Measurements from ENCODE around the genes ADAM15 and EFNA4.

DNA sequence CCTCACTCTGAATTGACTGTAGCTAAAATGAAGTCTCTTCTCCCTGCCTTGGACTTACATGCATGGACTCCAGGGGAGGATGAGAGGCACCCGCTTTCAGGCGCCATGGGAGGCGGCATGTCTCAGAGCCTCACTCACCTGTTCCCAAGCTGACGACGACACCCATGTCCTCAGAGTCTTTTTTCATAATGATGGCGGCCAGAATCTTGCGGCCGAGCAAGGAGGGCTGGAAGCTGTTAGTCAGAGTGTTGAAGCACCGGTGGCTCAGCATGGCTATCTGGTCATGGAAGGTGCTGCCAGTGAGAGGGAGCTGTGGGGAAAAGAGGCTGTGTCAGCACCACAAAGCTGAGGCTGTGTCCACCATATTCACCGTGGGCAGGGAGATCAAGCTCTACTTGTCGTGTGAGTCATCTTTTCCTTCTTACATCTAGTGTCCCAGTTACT, 18.3 kb downstream of the ADAR start:
- RAMPAGE, long total RNA, result no peak
- RRBS, result no CpG with 5 or more reads among the region's 11 CpGs

GRCh38 chr1:154696608-154696919, 88.6 kb upstream of the ADAR start:
- RAMPAGE, long total RNA, result no peak
- RRBS, result no CpG with 5 or more reads among the region's 4 CpGs

DNA sequence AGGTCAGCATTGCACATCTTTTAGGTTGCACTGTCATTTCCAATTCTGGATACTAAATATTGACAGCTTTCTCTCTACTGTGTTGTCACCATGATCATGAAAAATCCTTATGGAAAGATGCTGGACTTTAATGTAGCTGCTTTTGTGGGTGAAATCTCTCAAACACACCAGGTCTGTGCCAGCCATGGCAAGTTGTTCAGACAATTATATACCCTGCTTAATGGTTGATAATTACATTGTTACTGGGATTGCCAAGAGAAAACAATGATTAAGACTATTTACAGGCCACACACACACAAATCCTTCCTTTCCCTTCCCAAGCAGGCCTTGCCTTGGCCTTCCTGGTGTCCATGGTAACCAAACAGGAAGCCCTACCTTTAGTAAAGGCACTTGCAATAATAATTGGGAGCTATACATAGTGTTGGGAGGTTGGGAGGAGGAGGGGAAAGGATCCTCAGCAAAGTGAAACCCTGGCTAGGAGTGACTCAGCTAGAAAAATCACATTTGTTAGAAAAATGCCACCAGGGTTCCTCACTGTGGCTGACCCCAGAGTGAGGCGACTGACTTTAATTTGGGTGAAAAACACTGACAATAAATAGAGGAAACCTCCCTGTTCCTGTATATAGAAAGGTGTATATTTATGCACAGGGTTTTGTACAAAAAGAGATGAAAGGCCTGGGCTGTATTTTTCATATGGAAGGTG, 122.2 kb upstream of the ADAR start:
- RAMPAGE, long total RNA, result no peak
- RRBS, result no CpG with 5 or more reads among the region's 1 CpG

DNA sequence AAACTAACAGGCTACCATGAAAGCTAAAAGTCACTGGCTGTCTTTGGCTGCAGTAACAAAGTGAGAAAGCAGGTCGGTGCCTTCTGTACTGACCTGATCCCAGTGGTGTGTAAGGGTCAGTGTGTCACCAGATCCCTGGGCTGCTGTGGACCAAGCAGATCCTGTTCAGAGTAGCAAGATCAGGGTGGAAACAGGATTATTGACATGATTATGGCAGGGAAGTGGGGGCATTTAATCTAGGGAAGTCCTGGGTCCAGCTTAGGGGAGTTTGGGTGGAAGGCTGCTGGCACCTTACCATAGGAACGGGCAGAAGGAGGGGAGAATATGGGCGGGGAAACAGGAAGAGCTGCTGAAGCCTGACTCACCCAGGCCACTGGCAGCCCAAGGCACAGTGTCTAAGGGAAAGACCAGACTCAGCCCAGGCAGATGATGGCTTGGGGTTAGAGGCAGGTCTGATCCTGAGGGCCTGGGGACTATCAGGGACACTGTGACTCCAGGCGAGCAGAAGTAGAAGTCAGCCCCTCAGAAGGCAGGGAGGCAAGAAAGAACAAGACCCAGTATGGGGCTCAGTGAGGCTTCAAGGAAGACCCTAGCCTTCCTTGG, 60.1 kb downstream of the KCNN3 start:
- RAMPAGE, long total RNA, result no peak
- RRBS, result no CpG with 5 or more reads among the region's 4 CpGs

- RAMPAGE, long total RNA, result no peak
- RRBS, result no CpG with 5 or more reads among the region's 6 CpGs
Observed at GRCh38 chr1:154865187-154865921, 4.7 kb downstream of the KCNN3 start.

GRCh38 chr1:154951238-154951695, 4.6 kb downstream of the PBXIP1 start:
- RAMPAGE, long total RNA, result no peak
- RRBS, result no CpG with 5 or more reads among the region's 6 CpGs

- RAMPAGE, long total RNA, result no peak
- RRBS, result no CpG with 5 or more reads among the region's 23 CpGs
Observed at GRCh38 chr1:155001993-155002701, 455 bp upstream of the ZBTB7B start.

DNA sequence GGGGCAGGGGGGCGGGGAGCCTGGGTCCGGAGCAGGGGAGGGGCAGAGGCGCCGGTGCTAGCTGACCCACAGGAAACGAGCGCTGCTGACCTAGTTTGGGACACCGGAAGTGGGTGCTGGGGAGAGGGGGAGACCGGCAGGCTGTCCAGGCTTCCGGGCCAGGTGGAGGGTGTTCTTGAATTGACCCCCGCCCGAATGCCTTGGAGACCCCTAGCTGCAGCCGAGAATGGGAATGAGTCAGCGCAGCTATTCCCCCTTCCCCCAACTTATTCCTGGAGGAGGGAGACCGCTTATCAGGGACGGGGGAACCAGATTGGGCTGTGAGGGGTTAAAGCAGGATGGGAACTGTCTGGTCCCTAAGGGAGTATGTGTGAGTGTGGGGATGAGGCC, 1.5 kb downstream of the ZBTB7B start:
- RAMPAGE, long total RNA, result no peak
- RRBS, result 4% methylated on average over 4 of the region's 15 CpGs

DNA sequence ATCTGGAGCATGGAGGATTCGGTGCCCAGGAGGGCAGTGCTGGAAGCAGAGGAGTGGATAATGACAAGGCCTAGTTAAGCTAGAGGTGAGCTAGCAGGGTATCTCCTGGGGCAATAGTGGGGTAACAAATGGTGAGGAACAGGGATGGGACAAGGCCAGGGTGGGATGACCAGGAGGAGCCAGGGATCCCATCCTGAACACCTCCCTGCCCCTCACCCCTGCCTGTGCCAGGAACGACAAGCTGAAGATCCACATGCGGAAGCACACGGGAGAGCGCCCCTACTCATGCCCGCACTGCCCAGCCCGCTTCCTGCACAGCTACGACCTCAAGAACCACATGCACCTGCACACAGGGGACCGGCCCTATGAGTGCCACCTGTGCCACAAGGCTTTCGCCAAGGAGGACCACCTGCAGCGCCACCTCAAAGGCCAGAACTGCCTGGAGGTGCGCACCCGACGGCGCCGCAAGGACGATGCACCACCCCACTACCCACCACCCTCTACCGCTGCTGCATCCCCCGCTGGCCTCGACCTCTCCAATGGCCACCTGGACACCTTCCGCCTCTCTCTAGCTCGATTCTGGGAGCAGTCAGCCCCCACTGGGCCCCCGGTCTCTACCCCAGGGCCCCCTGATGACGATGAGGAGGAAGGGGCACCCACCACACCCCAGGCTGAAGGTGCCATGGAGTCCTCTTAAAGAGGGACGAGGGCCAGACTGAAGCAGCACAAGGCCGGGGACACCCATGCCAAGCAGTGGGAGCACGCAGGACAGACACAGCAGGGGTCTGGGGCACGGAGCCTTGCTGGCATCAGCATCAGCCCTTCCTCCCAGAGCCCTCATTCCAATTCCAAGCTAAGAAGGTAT, 13.6 kb downstream of the ZBTB7B start:
- RAMPAGE, long total RNA, result no peak
- RRBS, result no CpG with 5 or more reads among the region's 28 CpGs

DNA sequence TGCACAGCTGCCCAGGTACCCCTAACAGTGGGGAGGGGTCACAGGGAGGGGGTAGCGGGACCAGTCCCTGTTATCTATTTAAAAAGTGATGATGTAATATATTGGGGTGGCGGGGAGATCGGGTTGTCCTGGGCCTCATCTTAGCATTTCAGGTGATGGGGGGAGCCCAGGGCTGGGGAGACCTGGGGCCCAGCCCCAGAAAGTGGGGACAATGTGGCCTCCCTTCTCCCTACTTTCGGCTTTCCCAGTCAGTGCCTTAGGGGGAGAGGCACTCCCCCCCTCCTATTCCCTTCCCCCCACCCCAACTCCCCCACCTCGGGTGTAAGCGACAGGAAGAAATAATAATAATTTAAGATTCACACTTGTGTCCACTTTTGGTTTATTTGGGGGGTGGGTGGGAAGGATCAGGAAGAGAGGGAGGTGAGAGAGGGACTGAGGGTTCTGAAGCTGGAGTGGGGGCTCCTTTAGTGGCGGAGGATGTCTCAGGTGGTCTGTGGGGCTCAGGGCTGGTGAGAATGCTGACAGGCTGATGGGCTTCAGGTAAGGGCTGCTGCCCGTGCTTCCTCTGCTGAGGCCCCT, 15.3 kb downstream of the DCST2 start:
- RAMPAGE, long total RNA, result no peak
- RRBS, result no CpG with 5 or more reads among the region's 8 CpGs

GRCh38 chr1:155018744-155019340, 14.7 kb downstream of the DCST2 start:
- RAMPAGE, long total RNA, result no peak
- RRBS, result no CpG with 5 or more reads among the region's 5 CpGs

GRCh38 chr1:155050782-155051552, at the start of gene ADAM15:
Gene ADAM15 (plus strand): TSS chr1:155051316.
- RAMPAGE, long total RNA, result no peak
- RRBS, result 1% methylated on average over 38 of the region's 88 CpGs

- RAMPAGE, long total RNA, result no peak
- RRBS, result 2% methylated on average over 14 of the region's 72 CpGs
Observed at GRCh38 chr1:155063418-155064777, at the start of gene EFNA4. Gene EFNA4 (plus strand): TSS chr1:155063740.

DNA sequence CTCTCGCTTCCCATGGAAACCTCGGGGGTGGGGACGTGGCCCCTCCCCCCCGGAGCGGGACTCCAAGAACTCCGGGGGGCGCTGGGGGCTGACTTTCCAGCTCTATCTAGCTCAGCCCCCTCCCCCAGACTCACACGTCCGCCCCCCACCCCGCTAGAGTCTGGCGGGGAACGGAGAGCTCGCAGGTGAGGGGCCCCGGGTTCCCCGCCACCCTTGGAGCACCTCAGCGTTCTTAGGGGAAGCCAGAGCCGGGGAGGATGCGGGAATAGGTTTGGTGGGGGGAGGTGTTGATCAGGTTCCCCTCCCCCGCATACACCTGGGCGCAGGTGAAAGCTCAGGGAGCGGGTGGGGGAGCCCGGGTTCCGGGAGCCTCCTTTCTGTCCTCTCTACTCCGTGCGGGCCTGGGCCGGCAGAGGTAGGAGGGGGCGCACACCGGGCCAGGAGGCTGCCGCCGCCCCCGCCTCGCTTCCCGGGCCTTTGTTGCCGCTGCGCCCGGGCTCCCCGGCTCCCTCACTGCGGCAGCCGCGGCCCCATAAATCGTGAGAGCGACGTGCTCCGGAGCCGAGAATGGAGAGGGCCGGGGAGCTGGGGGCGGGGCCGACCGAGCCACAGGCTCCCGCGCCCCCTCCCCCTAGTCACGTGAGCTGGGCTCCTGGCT, 1.9 kb downstream of the EFNA3 start:
- RAMPAGE, long total RNA, result no peak
- RRBS, result 4% methylated on average over 27 of the region's 52 CpGs

DNA sequence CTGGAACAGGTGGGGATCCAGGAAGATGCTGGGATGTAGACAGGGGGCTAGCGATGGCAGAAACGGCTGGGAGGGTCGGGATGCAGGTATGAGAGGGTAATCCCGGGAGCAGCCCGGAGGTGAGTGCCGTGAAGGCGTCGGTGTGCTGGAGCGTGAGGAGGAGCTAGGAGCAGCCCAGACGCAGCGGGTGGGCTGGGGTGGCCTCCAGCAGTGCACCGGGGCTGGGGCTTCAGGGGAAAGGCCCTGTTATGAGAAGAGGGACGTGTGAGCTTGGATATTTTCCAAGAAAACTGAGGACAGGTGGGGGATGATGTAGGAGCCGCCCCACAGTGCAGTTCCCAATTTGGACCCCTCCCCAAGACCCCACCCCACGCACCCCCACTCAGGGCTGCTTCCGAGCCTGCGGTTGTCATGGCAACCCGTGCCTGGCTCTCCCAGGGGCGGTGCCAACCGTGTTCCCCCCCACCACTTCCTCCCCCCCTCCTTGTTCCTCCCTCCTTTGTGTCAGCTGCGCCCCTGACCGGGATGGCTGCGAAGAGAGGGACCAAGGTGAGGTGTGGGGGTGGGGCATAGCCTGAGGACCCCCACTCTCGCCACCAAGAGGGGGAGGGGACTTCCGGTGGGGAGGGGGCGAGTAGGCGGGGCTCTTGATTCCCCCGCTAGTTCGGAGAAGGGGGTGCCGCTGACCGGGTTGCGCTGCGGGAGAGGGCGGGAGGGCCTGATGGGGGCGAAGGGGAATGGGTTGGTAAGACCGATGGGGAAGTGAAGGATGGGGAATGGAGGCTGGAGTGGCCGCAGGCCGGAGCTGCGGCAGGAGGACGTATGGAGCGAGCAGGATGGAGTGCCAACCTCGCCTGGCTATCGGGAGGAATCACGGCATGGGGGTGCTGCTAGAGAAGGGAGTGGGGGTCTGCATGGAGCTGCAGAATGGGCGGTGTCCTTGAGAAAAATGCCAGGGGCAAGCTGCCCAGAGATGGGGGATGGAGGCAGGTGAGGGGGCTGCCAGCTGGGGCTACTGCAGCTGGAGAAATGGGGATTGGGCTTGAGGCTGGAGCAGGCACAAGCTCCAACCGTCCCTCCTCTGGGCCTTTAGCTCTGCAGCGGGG, 797 bp downstream of the TRIM46 start:
- RAMPAGE, long total RNA, result no peak
- RRBS, result 4% methylated on average over 20 of the region's 47 CpGs

DNA sequence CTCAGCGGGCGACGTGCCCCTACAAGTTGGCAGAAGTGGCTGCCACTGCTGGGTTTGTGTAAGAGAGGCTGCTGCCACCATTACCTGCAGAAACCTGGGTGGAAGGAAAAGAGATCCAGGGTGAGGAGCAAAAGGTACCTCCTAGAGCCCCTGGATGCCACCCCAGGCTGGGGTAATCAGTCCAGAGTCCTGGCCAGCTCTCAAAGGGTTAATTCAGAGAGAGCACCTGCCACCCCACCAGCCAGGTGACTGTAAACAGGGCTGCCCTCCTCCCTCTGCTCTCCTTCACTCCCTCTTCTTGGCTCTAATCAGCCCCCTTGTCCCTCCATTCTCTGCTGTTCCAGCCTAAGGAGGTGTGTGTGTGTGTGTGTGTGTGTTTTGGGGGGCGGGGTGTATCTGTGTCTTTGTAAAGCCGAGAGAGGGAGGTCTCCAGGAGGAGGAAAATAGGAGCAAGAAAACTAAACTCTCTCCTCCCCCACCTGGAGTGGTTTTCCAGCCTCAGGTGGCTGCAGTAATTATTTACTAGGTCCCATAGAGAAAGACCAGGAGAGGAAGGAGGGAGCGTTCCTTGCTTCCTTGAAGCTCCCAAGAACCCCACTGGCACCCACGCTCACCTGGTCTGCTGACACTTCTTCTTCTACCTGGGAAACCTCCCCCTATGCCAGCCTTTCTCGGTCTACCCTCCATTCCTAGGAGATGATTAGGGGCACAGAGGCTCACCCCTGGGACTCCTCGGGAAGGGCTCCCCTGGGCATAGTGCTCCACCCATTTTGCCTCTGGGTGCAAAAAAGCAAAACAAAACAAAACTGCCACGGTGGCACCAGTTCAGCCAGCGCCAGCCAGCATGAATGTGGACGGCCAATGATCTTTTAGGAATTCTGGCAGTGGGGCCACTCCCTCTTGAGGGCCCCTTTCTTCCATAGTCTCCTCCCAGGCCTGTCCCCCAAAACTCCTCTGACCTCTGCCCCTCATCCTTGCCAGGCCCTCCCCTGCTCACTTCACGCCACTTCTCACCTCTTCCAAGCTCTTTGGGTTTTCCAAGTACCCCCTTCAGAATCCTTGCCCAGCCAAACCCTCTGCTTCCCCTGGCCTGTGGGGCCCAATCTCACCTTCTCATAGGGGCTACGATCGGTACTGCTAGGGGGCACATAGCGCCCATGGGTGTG, 12.8 kb downstream of the TRIM46 start:
- RAMPAGE, long total RNA, result no peak
- RRBS, result no CpG with 5 or more reads among the region's 16 CpGs

DNA sequence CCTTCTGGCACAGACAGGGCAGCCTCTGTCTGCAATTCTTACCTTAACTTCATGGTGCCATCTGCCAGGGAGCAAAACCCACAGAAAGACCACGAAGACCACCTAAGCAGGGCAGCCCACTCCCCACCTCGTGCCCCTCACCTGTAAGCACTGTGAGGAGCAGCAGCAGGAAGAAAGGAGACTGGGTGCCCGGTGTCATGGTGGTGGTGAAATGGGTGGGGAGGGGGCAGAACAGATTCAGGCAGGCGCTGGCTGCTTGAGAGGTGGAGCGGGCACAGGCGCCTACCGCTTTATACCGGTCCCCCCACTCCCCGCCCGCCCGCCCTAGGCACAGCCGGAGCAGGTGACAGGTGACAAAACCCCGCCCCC, 15.1 kb downstream of the THBS3 start:
- RAMPAGE, long total RNA, result no peak
- RRBS, result 35% methylated on average over 7 of the region's 13 CpGs

DNA sequence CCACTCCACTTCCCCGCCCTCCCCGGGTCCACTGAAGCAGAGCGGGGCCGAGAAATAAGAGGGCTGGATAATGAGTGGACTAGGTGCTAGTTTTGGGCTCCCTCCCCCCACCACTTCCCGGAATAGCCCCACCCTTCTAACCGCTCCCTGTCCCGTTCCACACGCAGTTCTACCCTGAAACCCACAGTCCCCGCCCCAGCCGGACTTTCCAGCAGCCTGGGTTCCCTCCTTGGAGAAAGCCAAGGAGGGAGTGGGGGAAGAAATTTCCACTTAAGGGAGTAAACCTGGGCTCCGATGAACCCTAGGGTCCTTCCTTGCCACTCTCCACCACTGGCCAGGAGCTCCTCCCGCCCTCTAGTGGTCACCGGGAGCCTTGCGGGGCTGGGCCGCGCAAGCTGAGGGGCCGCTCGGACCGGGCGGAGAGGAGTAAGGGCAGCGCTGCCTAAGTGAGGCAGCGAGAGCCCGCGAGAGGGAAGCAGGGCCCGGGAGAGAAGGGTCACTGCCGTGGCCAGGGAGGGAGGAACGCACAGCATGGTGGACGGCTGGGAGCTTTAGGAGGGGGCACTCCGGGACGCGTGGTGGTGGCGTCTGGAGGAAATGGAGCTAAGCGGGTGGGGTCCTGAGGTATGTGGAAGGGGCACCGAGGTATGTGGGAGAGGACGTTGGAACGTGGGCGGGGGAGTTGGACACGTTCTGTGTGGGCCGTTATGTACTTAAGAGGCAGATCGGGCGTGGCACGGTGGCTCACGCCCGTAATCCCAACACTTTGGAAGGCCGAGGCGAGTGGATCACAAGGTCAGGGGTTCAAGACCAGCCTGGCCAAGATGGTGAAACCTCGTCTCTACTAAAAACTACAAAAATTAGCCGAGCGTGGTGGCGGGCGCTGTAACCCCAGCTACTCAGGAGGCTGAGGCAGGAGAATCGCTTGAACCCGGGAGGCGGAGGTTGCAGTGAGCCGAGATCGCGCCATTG, 14.1 kb downstream of the THBS3 start:
- RAMPAGE, long total RNA, result no peak
- RRBS, result 1% methylated on average over 23 of the region's 57 CpGs

GRCh38 chr1:155218707-155219463, 10.4 kb downstream of the MTX1 start:
- RAMPAGE, long total RNA, result no peak
- RRBS, result no CpG with 5 or more reads among the region's 6 CpGs

DNA sequence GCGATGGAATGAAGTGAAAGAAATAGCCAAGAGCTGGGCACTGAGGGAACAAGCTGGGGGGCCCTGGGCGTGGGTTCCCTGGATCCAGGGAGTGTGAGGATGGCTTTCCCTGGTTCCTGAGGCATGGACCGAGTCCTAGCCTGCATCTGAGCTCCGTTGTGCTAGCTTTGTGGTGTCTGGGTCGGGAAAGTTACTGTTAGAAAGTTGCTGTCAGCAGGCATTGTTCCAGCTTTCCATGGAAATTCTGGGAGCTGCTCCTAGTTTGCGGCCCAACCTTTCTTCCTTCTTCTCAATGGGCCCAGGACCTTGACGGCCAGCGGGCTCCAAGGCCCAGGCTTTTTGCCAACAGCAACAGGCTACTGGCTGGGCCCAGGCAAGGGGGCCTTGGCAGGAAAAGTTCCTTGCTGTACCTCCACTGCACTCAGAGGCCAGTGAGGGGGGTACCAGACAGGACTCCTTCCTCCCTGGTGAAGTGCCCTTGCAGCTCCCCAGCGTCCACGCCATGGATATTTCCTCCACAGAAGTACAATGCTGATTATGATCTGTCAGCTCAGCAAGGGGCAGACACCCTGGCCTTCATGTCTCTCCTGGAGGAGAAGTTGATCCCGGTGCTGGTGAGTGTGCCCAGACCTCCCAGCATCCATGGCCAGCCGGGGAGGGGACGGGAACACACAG, 8.7 kb downstream of the GBA1 start:
- RAMPAGE, long total RNA, result no peak
- RRBS, result no CpG with 5 or more reads among the region's 13 CpGs

Data from epithelial cell of proximal tubule (primary cell).